CD14-positive monocyte (primary cell): ENCODE measurements around the genes PRPF4B and NRN1.

DNA sequence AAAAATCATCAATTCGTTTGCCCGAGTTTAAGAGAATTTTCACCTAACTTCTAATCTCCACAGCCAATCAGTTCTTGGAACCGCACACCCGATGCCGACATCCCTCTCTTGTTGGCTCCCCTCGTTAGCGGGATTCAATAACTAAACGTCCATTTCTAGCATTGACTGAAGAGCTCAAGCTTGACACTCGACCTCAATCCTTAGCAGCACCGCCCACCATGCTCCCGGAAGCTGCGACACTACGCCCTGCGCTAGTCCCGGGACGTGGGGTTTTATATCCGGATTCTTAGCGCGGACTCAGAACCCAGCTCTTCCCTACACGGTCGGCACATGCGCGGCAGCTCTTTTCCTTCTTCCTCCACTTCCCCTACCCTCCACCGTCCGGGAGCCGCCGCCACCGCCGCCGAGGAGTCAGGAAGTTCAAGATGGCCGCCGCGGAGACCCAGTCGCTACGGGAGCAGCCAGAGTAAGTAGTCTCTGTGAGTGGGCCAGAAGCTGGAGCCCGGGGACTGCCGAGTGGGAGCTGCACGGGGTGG lies at the start of gene PRPF4B:
Gene PRPF4B, plus strand, starts transcription at position 300 of the 536 bp plus-strand sequence.
- CAGE, long polyA plus RNA: start-site peak on the plus strand centred at position 400 of the sequence, 32 bp wide, 146 and 164 reads in 2 replicates

DNA sequence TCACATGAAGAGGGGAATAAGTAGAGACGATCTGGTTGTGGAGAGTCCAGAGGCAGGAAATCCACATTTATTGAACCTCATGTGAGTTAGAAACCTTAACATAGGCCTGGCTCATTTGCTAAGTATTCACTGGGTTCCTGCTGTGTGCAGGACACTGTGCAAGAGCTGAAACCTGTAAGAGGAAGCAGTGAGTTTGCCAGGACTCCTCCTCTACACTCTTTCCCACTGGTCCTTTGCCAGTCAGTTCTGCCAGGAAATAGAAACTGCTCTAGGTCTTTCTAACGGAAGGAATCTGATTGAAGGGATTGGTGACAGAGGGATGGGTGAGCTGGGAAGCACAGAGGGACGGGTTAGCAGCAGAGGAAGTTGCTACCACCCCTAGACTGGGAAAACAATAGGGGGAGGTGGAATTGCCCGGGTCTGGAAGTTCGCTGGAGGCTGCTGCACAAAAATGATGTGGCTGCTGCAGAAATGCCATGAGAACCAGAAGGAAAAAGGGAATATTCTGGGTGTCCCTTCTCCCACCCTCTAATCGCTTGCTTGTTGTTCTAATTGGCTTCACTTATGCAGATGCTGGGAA lies 234.3 kb upstream of the ECI2 start:
- CAGE, long polyA plus RNA: no peak

GRCh38 chr6:4381333-4381846 lies 246.0 kb upstream of the ECI2 start:
- CAGE, long polyA plus RNA: no peak

GRCh38 chr6:4435833-4436090 lies 300.4 kb upstream of the ECI2 start:
- CAGE, long polyA plus RNA: no peak

GRCh38 chr6:4615873-4616221 lies 160.4 kb upstream of the CDYL start:
- CAGE, long polyA plus RNA: no peak

DNA sequence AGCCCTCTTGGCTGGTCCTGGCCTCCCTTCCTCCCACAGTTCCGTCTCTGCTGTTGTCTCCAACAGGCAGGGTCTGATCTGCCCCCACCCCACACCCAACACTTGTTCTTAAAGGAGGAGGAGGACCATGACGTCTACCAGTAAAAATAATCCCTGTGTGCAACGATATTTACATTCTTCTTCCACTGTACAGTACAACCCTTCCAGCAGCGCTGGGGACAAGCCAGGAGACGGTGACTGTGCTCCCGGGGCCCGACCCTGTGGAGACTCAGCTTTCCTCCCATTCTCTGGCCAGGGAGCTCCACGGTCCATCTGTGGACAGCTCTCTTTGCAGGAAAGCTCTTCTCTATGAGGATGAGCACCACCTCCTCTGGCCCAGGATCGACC lies 115.3 kb upstream of the CDYL start:
- CAGE, long polyA plus RNA: no peak

DNA sequence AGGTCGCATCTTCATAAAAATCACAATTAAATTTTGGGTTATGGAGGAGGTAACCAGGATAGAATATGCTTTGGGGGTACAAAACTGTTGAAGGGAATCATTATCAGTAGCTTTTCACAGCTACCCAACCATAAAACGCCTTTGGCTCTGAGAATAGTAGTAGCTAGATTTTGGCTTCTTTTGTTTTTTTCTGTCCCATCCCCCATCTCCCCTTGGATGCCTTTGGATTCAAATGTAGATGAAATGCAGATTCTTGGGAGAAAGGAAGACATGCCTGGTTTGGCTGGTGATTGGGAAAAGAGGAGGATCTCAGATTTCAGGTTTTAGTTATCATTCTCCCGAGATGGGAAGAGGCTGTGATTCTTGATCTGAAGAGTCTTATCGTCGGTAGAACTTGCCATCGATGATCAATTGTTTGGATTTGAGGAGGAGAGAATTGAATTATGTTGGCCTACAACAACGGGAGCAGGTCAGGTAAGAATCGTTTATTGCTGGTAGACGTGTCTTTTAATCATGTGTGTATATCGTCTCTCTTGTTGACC lies 3.4 kb upstream of the CDYL start:
- CAGE, long polyA plus RNA: no peak

DNA sequence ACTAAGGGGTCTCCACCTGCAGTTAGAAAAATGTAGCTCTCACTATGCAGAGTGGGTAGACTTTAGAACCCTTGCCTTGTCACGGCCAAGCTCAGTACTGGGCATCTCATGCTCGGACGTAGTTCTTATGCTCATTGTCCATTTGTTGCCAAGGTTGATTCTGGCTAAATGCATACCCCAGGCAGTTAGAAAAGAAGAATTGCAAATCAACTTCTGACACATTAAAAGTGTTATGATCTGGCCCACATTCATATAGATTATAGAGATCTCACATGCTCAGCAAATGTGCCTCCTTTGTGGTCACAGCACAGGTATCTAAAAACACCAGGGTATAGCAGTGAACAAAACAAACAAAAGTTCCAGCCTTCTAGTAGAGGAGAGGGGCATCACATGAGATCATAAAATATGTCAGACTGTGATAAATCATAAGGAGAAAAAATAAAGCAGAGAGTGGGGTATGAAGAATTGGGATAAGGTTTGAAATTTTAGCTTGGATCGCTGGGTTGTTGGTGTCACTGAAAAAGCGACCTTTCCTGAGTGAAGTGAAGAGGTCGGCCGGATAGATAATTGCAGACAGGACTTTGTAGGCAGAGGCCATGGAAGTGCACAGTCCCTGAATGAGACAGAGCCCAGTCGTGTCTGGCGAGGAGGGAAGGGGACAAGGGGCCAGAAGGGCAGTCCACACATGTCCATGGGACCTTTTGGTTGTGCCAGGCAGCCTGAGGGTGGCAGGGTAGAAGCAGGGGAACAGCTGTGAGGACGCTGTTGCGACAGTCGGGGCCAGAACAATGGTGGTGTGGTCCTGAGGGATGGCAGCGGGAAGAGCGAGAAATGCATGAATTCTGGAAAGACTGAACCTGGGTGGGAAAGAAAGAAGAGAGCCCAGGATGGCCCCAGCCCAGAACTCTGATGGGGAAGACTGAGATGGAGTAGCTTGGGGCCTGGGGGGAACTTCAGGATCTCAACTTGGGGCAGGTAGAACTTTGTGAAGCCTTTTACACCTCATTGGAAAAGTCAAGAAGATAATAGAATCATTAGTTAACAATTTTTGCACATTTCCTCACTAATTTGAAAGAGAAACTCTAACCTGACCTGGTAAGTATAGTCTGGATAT lies 80.0 kb downstream of the CDYL start:
- CAGE, long polyA plus RNA: no peak

GRCh38 chr6:4879872-4880330 lies 103.7 kb downstream of the CDYL start:
- CAGE, long polyA plus RNA: no peak

GRCh38 chr6:4953440-4954204 lies 50.2 kb downstream of the RPP40 start:
- CAGE, long polyA plus RNA: no peak

DNA sequence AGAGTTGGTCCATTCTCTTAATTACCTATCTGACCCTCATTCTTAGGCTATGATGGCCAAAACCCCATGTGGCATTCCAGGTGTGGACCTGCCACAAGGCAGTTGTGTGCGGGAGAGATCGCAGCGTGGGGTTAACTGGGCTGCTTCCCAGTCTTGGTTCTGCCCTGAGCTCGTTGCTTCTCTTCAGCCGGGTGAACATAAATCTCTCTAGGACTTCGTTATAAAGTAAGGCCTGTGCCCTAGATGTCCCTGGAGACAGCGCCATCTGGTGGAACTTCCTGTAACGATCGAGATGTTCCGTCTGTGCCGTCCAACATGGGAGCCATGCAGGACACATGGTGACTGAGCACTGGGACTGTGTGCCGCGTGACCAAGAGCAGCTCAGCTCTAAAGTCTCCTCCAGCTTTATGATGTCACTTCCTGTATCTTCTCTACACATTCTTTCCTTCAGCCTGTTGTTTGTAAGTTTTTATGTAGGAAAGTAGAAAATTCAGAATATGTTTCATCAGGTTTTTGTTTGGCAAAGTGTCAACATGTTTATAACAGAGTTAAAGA lies 26.8 kb upstream of the RPP40 start:
- CAGE, long polyA plus RNA: no peak

- CAGE, long polyA plus RNA: no peak
Measured at GRCh38 chr6:5077369-5077719, 7.8 kb upstream of the PPP1R3G start.

DNA sequence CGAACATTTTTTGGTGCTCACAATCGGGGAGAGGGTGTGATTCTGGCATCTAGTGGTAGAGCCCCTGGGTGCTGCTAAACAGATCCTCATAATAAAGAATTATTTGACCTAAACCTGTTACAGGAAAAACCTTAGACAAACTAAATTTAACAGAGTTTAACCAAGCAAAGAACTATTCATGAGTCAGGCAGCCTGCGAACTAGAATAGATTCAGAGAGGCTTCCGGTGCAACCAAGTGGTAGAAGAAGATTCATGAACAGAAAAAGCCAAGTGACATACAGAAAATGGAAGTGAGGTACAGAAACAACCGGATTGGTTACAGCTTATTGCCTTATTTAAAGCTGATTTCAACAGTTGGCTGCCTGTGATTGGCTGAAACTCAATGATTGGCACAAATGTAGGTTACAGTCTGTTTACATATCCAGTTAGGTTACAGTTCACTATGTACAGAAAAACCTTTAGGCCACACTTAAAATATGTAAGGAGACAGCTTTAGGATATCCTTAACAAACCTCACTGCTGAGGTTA lies 10.1 kb downstream of the PPP1R3G start:
- CAGE, long polyA plus RNA: no peak

- CAGE, long polyA plus RNA: no peak
Measured at GRCh38 chr6:5175625-5176043, 85.1 kb downstream of the LYRM4 start.

DNA sequence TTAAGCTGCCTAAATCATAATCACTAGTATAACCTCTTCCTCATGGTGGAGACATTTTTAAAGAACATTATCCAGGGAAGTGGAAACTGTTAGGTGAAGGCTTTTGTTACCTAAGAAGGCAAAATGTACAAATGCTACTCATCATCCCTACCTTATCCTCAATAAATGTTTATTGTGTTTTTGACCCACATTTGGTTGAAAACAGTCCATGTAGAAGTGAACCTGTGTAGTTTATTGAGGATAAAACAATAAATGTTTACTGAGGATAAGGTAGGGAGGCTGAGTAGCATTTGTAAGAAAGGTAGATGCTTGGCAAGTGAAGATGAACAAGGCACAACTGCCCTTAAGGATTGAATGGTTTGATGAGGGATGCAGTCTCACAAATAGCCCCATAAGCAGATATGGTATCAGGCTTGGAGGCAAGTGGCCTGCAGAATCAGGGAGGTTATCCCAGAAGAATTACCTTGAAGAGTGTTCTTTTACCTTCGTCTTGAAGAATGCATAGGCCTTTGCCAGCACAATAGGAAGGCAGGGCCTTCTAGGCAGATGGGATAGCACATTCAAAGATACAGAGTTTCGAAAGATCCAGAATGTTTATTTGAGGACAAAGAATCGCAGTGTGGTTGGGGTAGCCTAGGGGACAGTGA lies 186.3 kb downstream of the FARS2 start:
- CAGE, long polyA plus RNA: no peak

DNA sequence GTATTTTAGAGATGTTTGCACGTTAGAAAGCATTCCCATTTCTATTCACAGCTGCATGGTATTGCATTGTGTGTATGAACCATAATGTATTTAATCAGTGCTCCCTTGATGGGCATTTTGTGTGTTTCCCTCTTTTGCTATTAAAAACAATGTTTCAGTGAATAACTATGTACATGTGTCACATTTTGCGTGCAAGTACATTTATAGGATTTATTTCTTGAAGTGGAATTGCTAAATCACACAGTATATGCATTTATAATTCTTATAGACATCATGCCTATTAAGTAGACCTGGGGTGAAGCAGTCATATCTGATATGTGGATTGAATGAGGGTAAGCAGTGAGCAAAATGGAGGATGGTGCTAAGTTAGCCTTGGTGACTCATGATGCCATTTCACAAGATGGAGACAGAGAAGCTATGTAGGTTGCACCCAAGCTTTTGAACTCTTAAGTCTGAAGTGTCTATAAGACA lies 187.2 kb downstream of the FARS2 start:
- CAGE, long polyA plus RNA: no peak

- CAGE, long polyA plus RNA: no peak
Measured at GRCh38 chr6:5498110-5498632, 236.9 kb downstream of the FARS2 start.

GRCh38 chr6:5508860-5509610 lies 247.7 kb downstream of the FARS2 start:
- CAGE, long polyA plus RNA: no peak

DNA sequence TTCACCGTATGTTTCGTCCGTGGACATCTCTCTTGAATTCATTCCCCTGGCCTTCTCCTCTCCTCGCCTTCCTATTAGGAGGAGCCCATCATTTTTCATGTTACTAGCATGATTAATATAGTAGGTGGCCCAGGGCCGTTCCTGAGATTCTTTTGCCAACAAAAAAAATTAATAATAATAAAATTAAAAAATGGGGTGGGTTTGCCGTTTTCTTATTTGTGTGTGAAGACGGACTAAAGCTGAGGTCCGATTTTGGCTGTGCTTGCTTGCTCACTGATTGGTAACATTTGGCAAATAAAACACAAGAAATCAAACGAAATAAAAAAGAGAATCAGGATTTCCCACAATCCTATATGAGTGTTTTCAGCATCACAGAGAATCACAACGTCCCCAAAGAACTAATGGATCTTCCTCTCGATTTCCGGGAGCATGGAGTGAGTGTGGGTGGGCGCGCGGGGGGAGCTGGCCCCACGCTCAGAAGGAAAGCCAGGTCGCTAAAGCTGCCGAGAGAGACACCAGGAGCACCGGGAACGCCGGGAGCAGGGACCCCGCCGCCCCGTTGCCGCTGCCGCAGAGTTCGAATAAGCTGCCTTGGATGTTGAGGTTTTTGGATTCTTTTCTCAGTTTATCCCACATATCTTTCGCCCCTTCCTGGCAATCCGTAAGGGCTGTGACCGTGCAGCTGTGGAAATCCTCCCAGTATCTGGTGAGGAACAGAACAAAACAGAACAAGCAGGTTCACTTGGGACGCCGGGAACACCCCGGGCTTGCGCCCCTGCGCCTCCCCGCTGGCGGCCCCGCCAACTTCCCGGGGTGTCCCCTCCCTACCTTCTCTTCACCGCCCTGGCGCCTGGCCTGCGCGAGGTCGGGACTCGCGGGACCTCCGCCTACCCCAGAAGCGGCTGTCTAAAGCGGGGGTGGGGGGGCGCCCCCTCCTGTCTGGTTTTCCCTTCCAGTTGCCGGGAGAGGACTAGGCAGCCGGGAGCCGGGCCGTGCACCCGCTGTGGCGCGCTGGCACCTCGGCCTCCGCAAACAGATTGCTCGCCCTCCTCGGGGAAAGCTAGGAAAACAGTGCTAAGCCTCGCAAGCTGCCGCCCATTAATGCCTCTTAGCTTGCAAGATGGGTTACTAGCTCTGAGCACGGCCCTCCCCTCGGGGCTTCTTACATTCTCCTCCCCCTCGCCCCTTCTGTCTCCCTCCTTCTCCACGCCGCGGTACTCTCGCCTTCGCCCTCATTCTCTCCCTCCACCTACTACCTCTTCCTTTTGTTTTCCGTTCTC lies 7.8 kb downstream of the NRN1 start:
- CAGE, long polyA plus RNA: no peak

GRCh38 chr6:6006418-6007169 lies at the start of gene NRN1:
Gene NRN1, minus strand, starts transcription at chr6:6006925.
- CAGE, long polyA plus RNA: no peak